ENCODE measurements around the genes ZNF470, AURKC, ZNF549, ZNF274, SLC27A5 and ZBTB45.

GRCh38 chr19:56567254-56568153 is at the start of gene ZNF470:
Gene ZNF470 (plus strand): TSS chr19:56567468.
- RRBS, result 3% methylated on average over 19 of the region's 68 CpGs

- RRBS, result no CpG with 5 or more reads among the region's 34 CpGs
Observed at GRCh38 chr19:56660639-56661382, 10.7 kb downstream of the ZNF835 start.

DNA sequence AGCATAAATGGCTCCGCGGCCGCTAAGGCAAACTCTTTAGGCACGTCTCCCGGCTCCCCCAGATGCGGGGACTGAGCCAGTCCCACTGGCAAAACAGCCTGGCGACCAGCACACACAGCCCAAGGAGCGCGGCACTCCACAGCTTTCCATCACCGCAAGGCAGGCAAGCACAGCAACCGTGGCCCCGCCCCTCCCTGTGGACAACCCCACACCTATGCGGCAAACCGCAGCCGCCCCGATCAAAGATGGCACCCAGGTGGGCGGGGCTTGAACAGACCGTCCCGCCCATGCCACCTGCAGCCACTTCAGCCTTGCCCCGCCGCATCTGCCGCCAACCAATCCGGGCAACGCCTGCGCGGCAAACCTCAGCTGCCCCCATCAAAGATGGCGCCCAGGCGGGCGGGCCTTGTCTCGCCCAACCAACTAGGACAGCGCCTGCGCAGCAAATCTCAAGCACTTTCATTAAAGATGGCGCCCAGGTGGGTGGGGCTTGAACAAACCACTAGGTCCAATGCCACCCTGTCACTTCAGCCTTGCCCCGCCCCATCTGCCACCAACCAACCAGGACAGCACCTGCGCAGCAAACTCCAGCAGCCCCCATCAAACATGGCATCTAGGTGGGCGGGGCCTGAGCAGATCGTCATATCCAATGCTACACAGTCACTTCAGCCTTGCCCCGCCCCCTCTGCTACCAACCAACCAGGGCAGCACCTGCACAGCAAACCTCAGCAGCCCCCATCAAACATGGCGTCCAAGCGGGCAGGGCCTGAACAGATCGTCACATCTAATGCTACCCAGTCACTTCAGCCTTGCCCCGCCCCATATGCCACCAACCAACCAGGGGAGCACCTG is 1.6 kb downstream of the PEG3 start:
- RRBS, result no CpG with 5 or more reads among the region's 42 CpGs

DNA sequence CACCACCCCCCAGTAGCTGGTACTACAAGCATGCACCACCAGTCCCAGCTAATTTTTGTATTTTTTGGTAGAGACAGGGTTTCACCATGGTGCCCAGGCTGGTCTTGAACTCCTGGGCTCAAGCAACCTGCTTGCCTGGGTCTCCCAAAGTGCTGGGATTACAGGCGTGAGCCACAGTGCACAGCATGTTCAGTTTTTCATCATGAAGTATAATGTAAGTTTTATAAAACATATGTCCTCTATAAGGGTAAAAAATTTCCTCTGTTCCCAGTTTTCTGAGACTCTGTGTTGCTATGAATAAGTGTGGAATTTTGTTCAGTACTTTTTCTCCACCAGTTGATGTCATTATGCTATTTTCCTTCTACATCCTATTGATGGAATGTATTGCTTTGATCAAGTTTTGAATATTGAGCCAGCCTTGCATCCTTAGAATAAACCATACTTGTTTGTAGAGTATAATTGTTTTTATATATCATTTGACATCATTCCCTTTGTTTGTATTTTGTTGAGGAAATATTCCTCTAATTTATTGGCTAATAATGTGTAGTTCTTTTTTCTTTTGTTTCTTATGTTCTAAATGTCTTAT is 16.3 kb upstream of the AURKC start:
- RRBS, result no CpG with 5 or more reads among the region's 1 CpG

GRCh38 chr19:57230732-57231320 is at the start of gene AURKC:
Gene AURKC (plus strand): TSS chr19:57231023.
- RRBS, result 35% methylated on average over 4 of the region's 37 CpGs

DNA sequence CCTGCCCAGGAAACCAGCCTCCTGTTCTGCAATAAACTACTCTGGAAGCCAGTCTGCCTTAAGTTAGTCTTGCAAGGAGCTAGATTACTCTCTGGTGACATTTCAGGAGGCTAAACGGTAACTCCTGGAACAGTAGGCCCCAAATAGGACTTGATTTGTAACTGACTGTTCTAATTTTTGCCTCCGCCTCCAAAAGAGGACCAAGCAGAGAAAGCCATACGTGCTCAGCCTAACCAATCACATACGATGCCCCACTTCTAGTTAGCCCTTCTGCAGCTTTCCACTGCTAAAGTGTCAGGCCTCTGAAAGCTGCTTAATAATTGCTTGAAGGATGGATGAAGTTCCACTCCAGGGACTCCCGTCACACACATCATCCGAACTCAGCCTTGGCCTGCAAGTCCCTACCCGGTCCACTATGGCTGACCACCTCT is 751 bp downstream of the ZNF805 start:
- RRBS, result no CpG with 5 or more reads among the region's 7 CpGs

GRCh38 chr19:57306475-57307249 is 13.6 kb upstream of the ZNF543 start:
- RRBS, result no CpG with 5 or more reads among the region's 3 CpGs

DNA sequence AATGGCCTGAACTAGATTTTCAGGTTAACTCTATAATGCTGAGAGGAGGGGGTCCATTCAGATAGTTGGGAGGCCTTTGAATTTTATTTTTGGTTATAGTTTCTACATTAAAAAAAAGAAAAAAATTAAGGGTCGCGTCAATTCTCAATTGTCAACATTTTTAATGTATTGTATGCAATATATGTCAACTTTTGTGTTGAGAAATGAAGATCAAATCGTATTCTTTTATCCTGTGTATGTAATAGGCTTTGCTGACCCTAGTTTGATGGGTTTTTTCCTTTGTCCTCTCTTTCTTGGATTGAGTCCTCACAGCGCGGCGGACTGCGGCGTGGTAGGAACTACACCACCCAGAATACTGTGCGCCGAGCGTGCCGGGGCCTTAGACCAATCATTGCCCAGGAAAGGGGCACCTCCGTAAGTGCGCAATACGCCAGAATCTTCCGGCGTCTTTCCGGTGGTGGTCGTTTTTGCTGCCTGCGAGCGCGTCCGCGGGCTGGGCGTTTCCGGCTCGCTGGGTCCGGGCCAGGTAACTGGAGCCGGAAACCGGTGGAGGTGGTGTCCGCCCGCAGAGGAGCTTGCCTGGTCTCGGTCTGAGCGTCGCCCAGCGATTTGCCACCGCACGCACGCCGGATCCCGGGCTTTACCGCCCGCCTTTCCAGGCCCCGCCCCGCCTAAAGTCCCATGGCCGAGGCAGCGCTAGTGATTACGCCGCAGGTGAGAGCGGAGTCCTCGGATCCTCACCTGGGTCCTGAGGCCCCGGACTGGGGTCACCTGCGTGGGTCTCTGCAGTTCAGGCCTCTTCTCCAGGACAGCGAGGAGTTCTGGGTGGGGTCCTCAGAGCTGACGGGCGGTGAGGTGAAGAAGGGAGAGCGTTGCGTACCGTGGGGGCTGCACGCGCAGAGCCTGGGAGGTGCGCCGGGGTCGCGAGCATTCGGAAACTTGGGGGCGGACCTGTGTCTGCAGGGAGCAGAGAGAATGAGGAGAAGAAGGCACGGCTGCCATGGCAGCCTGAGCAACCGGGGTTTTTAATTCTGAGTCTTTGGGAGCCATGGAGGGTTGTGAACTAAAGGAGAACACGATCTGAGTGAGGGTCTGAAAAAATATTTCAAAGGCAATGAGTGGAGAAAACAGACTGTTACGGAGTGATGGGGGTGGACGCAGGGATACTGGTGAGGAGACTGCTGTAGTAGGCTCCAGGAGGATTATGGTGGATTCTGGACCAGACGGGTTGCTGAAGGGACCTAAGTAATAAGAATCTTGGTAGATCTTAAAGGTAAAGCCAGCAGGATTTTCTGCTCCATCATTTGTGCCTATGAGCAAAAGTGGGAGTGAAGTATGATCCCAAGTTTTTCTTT is at the start of gene ZNF549:
Gene ZNF549, plus strand, starts transcription at position 464 of the 1,355 bp plus-strand sequence.
- RRBS, result under 1% methylated on average over 29 of the region's 73 CpGs

- RRBS, result no CpG with 5 or more reads among the region's 10 CpGs
Observed at GRCh38 chr19:57915526-57916201, 728 bp downstream of the ZNF417 start.

GRCh38 chr19:58001684-58002632 is 662 bp downstream of the ZNF606 start:
- RRBS, result under 1% methylated on average over 32 of the region's 56 CpGs

DNA sequence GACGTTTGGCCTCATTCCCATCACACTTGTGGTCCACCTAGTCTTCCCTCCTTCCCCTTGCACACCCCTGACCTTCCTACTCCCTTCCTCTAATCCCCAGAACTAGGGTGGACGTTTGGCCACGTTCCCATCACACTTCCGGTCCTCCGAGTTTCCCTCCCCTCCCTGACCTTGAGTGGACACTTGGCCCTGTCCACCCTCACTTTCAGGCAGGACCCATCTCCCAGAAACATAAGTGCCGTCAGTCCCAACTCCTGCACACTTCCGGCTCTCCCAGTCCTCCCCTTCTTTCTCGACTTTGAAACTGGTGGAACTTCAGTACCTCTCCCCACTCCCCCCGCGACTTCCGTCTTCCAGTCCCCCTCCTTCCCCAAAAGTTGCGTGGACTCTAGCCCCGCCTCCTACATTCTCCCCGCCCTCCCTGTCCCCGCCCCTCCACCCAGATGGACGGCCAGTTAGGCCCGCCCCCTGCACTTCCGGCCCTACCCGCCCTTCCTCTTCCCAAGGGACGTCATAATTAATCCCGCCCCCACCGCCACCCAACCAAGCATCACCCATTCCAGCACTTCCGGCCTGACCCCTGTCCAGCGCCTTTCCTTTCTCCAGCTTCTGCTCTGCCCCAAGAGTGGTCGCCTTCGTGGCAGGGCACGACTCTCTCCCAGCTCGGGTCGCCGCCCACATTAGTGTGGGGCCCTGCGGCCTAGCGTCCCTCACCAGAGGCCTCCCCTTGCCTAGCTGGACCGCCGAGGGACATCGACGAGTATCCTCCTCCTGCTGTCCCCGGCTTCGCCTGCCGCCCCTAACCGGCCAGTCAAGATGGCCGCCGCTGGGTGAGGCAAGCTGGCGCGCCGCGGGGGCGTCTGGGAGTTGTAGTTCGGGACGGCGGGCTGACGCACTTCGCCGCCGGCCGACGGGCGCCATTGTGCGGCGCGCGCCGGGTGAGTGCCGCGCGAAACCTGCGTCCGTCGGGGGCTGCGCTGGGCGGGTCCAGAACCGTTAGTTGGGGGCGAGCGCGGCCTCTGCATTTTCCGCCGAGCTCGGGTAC is at the start of gene ZNF274:
Gene ZNF274, plus strand, starts transcription at position 557 of the 1,045 bp plus-strand sequence.
- RRBS, result 2% methylated on average over 7 of the region's 77 CpGs

DNA sequence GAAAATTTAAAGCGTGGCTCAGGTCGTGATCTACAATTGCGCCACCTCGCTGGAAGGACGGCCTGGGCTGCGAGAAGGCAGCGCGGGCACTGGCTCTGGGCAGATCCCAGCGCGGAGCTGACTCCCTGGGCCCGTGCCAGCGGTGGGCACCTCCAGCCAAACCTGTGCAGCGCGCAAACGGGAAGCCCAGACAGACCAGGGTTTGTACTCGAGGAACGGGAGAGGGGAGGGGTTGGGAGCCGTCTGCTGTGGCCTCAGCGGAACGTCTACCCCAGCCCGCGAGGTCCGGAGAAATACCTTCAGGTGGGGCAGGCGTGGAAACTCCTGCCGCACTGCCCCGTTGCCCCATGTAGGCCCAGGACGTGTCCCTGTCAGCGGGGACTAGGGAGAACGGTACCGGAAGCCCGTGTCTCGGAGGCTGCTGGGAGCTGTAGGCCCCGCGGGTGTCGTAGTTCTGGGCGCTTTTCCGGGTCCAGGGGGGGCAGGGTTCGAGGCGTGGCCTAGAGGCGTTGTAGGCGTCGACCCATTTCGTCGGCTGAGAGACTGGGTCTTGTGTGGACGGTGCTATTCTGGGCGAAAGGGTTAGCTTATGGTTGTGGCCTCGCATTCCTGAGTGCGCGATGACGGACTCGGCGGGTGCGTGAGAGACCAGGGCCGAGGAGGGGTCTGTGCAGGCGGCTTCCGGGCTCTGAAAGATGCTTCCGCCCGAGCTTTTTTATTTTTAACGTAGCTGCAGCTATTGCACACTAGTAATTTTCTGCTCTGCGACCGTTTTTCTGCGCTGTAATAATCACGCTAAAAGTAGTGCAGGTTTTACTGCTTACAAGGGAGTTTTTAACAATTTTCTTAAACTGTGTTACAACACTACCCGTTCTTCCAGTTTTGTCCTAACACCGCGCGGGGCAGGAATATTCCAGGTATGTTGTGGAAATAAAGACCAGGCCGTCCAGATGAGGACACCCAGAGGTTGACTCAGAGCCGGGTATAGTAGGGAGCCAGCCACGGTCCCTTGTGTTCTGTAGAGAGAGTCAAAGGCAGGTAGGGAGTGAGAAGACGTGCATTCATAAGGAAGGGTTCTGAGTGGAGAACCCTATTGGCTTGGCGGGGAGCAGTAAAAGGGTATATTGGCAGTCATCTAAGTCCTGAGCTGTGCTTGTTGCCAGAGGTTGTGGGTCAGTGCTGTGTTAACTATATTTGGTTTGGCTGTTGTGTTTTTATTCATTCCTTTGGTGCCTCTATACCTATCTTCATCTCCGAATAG is 21.4 kb downstream of the ZNF274 start:
- RRBS, result 15% methylated on average over 8 of the region's 73 CpGs

- RRBS, result no CpG with 5 or more reads among the region's 19 CpGs
Observed at GRCh38 chr19:58381253-58381615, 404 bp upstream of the ZNF837 start.

GRCh38 chr19:58407477-58408127 is 847 bp upstream of the ZNF584 start:
- RRBS, result 12% methylated on average over 6 of the region's 25 CpGs

- RRBS, result no CpG with 5 or more reads among the region's 7 CpGs
Observed at GRCh38 chr19:58474576-58475054, 1.5 kb upstream of the ZNF446 start.

GRCh38 chr19:58511820-58512409 is at the start of gene SLC27A5:
Gene SLC27A5 (minus strand): TSS chr19:58511992.
- RRBS, result no CpG with 5 or more reads among the region's 5 CpGs

DNA sequence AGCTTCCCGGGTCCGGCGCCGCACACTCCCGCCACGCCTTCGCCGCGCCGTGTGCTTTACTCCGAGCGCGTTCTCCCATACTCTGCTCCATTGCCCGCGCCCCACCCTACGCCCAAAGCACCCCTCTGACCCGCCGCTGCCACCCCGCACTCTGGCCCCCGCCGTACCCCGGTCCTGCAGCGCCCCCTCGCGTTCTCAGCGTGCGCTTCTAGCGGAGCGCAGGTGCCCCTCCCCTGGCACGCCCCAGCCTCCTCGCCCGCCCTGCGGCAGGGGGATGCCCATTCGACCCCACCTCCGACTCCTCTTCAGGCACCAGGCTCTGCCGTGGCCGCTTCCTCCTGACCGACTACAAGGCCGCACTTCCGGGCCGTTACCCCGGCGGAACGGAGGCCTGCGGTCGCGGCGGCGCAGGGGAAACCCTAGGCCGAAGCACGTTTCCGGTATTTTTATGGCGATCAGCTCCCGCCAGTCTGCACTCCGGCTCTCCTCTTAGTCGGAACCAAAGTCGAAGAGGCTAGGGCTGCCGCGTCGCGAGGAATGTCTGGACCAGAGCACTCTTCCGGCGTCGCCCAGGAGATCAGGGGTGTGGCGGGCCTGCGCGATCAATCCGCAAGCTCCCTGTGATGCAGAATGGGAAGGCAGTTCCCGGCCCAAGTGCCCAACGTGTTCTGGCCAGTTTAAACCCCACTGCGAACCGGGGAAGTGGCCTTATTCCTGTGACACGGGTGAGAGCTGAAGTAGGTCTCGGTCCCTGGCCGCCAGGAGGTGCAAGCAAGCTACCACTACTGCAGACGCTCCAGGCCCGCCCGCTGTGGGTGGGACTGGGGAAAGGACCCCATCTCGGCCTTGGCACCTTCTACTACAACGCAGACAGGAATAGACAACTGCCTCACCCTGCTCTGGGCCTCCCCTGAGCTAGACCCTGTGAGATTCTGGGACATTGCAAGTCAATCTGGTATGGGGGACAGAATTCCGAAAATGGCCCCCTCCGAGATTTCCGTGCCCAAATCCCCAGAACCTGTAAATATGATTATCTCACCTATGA is at the start of gene ZBTB45:
Gene ZBTB45, minus strand, starts transcription at position 361 of the 1,045 bp plus-strand sequence.
- RRBS, result 1% methylated on average over 23 of the region's 83 CpGs

All from renal cortical epithelial cell (primary cell).